ENCODE results near the gene NFASC.

DNA sequence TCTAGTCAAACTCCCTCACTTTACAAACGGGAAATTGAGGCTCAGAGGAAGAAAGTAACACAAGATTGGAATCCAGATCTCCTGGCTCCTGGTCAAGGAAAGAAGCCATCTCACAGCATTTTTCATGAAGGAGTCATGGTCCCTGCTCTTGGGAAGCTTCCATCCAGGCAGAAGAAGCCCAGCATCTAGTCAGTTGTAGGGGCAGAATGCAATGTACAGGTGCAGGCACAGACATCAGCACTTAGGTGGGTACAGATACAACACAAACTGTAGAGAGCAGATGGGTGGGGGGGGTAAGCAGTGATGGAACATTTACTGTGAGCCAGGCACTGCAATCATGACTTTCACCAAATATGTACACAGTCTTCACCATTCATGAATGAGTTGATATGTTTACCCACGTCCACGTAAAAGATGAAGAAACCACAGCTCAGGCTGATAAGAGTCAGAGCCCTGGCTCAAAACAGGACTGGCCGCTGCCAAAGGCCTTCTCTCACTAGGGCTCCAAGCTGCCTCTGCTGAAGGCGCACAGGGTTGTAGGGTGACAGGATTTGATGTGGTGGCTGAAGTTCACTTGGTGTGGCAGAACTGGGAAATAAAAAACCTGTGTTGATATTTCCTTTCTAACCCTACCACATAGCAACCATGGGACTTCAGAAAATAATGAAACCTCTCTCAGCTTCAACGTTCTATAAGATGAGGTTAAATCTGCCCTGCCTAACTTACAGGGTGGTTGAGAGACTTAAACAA lies 44.1 kb downstream of the OPTC start:
- PRO-cap: no peak

DNA sequence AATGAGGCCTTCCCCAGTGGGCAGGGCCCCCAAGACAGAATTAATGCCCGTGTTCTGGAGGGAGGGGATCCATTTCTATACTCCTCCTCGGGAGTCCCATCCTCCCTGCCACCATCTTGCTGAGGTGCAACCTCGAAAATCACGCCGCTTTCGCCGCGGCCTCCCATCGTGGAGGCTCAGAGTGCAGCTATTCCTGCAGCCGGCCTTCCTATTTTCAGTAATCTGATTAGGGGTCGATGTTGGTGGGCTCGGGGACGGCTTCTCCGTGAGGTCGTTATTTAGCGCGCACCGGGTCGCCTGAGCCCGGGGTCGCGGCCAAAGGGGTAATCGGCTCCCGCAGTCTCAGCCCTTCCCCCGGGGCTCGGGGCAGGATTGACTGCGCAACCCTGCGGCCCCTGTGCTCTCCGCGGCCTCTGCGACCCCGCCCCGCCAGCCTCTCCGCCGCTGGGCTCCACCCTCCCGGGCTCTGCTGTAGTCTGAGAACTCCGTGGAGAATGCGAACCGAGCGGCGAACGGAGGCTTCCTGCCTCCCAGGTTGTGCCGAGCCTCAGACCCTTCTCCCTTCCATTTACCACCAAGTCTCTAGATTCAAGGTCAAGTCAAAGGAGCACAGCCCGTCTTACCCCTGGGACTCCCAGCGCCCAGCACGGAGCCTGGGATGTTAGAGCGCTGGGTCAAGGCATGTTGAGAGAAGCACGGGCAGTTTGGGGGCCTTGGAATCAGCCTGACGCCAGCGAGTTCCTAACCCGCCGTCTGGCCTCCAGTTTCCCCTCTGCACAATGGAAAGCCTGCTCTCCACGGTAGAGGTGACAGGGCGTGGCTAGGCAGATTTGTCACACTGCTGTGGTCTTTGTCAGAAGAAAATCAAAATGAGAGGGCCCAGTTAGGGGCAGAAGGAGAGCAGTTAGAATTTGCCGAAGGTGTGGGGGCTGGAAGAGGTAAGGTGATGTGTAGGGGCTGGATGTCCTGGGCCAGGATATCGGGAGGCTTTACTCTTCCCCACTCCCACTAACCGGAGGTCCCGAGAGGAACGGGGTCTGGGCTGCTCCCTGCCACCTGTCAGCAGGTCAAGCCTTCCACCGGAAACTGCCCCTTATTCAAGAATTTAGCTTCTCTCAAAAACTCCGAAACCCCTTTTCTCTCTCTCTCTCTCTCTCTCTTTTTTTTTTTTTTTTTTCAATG lies 3.0 kb downstream of the ATP2B4 start:
- PRO-cap: bidirectional peak, plus-strand start at position 511 of the sequence, minus-strand start at position 378 of the sequence; unidirectional peak, minus-strand start at position 774 of the sequence

- PRO-cap: no peak
Observed at GRCh38 chr1:203799067-203799606, 3.7 kb downstream of the ZBED6 start.

- PRO-cap: bidirectional peak, plus-strand start at chr1:204075359, minus-strand start at chr1:204075229
Observed at GRCh38 chr1:204075158-204075756, 2.3 kb downstream of the SOX13 start.

DNA sequence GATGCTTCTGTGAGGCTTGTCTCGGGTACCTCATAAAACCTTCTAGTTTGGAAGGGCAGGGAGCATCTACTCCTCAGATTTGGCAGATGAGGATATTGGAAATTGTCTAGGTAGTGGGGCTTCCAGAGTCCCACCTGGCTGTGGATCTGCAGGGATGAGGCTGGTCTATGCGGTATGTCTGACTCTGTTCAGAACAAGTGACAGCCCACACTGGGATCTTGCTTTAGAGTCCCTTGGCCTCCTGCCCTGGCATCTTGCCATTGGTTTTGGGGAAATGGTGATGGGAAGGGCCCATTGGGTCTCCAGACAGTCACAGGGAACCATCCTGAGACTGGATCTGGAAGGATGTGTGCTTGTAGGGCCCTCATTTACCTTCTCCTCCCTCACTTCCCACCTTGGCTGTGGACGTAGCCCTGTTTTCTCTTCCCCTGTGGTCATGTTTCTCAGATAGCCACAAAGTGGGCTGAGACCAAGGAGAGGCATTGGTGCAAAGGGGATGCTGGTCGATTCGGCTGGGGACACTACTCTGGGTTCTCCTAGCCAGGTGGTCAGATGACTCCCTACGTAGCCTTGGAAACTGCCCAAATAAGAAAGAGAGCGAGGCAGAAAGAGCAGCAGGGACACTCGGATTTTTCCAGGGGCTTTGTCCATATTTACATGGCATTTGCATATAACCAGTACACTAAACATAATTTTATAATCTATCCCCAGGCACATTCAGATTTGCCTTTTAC lies 15.0 kb downstream of the SOX13 start:
- PRO-cap: no peak

- PRO-cap: no peak
Observed at GRCh38 chr1:204114043-204114735, 37.7 kb downstream of the ETNK2 start.

- PRO-cap: no peak
Observed at GRCh38 chr1:204122467-204123234, 29.2 kb downstream of the ETNK2 start.

DNA sequence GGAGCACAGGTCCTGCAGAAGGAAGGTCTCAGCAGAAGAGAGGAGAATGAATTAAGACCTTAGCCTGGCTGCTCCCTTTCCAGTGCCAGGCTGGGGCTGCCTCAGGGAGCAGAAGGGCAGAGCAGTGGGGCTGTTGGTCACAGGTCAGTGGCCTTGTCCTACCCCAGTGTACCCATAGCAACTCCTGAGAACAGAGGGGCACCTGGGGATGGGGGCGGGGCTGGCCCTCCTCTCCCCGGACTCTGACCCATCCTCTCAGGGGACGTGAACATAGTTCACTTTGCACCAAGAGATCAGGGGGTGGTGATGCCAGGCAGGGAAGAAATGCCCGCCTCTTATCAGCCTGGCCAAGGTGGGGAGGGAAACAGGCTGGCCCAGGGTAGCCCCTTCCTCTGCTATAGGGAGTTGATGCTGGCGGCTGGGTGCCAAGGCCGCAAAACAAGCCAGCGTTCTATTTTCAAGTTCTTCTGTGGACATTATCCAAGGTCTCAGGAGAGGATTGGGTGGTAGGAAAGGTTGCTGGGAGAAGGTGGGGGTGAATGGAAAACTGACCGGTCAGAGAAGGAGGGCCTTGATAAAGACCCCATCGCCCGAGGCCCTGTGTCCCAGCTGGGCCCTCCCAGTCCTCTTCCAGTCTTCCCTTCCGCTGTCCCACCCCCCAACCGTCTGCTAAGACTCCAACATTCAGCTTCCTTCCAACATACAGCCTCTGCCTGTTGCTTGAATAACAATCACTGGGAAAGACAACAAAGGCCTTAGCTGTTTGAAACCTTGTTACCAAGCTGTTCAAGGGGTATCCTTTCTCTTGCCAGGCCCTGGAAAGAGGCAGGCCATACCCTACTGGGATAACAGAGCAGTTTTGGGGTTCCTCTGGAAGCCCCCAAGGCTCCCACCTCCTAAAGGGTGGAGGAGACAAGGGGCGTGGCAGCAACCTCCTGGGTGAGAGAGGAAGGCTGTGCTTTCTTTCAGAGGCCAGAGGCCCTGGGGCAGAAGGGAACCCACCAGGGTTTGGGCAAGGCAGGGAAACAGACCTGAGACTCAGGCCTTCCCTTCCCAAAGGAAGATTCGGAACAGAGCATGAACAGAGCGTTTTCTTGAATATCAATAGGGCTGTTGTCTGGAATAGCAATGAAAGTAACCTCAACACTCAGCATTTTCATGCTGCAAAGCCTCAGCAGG lies 4.5 kb downstream of the ETNK2 start:
- PRO-cap: no peak

DNA sequence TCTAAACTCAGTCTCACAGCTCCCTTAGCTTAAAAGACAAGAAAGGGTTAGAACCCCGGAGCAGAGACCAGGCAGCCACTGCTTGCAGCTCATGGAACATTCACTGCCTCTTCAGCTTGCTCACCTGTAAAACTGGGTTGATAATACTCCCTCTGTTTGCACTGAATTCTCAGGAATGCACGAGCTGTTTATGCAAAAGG lies 41.0 kb upstream of the GOLT1A start:
- PRO-cap: no peak

- PRO-cap: no peak
Observed at GRCh38 chr1:204255774-204256278, 42.0 kb upstream of the GOLT1A start.

DNA sequence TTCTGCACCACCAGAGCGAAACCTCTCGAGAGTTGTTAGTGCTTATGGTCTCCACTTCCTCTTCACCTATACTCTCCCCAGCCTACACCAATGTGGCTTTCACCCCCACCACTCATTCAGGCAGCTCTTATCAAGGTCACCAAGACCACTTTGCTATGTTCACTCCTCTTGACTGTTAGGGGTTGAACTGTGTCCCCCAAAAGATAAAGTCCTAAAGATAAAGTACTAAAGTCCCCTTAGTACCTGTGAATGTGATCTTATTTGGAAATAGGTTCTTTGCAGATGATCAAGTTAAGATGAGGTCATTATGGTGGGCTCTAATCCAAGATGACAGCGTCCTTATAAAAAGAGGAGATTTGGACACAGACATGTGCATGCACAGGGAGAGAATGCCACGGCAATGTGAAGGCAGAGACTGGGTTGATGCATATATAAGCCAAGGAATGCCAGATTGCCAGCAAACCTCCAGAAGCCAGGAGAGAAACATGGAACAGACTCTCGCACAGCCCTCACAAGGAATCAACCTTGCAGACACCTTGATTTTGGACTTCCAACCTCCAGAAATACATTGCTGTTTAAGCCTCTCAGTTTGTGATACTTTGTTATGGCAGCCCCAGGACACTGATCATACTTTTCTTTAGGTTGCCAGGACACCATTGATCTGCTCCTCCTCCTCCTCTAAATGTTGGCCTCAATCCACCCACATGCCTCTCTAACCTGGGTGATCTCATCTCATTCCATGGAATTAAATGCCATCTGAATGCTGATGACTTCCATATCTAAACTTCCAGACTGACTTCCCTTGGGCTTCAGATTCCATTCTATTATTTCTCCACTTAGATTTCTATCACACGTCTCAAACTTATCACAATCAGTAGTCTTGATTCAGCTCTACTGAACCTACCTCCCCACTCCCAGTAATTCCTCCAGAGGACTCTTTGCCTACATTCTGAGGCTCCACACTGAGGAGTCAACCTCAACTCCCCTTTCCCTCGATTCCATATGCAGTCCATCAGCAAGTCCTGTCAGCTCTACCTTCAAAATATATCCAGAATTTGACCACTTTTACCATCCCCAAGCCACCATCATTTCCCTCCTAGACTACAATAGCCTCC lies 7.3 kb upstream of the PPP1R15B start:
- PRO-cap: unidirectional peak, minus-strand start at position 623 of the sequence

- PRO-cap: no peak
Observed at GRCh38 chr1:204438365-204439147, 26.9 kb upstream of the PPP1R15B start.

DNA sequence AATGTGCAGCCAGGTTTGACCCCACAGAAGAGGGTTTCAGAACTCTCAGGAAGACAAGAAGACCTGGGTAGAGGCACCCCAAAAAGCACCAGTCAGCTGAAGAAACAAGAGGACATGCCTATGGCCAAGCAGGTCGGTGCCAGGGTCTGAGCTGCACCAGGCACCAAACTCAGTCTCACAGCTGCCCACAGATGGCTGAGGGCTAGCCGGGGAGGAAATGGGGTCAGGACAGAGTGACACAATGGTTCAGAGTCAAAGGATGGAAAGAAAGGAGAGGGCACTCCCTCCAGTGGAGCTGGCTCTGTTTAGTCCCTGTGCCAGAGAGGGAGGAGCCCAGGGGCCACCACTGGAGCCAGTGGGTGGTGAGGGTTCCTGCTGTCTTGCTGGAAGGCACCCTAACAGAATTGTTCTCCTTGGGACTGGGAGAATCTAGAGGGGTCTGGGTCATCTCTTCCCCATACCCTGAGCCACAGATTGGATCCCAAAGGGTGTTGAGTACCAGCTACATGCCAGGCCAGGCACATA lies 17.2 kb downstream of the PIK3C2B start:
- PRO-cap: no peak

GRCh38 chr1:204493461-204493579 lies 1.3 kb downstream of the PIK3C2B start:
- PRO-cap: no peak

DNA sequence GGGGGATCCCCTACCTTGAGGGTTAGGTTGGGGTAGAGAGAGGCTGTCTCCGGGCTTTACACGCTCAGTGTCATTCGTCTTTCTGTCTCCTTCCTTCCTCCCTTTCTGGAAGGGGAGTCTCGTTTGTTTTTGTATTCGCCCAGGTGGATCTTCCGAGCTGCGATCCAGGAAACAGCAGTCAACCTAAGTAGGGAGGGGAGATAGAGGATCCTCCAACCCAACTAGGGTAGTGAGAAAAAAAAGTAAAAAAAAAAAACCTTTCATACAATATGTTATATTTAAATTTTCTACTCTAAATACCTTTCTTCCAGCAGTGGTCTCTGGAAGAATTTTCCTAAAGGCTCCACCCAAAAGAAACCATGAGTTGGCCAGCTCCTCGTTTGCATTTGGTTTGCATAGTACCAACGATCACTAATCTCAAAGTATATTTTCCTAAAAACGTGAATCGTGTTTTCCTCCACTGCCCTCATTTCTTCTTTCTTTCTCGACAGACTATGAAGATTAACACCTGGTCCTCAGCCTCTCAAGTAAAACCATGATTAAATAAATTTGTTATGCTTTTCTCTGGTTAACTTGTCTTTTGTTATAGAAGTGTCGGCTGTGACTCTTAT lies 661 bp upstream of the PIK3C2B start:
- PRO-cap: no peak

DNA sequence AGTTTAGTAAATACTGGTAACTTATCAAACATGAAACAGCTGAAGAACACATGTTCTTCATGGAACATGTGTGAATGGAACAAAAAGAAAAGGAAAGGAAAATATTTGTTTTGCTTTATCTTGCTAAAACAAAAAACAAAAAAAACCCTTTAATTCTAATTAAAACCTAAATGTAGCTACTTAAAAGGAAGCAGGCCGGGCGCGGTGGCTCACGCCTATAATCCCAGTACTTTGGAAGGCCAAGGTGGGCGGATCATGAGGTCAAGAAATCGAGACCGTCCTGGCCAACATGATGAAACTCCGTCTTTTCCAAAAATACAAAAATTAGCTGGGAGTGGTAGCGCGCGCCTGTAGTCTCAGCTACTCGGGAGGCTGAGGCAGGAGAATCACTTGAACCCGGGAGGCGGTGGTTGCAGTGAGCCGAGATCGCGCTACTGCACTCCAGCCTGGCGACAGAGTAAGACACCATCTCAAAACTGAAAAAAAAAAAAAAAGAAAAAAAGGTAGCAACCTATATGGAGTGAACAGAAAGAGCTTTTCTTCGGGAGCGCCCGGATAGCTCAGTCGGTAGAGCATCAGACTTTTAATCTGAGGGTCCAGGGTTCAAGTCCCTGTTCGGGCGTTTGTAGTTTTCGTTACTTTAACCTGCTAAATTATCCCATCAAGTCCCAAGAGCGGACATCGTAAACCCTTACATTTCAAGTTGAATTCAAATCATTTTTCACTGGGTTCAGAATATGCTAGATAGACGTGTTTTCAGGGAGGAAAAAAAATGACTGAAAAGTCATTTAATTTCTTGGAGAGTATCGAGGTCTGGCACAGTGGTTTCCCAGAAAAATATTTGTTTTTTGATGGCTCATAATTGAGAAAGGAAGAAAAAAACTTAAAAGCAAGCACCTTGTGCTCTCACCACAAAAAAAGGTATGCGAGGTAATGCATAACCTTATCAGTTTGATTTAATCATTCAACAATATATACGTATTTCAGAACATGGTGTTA lies 9.9 kb upstream of the MDM4 start:
- PRO-cap: unidirectional peak, plus-strand start at position 544 of the sequence

DNA sequence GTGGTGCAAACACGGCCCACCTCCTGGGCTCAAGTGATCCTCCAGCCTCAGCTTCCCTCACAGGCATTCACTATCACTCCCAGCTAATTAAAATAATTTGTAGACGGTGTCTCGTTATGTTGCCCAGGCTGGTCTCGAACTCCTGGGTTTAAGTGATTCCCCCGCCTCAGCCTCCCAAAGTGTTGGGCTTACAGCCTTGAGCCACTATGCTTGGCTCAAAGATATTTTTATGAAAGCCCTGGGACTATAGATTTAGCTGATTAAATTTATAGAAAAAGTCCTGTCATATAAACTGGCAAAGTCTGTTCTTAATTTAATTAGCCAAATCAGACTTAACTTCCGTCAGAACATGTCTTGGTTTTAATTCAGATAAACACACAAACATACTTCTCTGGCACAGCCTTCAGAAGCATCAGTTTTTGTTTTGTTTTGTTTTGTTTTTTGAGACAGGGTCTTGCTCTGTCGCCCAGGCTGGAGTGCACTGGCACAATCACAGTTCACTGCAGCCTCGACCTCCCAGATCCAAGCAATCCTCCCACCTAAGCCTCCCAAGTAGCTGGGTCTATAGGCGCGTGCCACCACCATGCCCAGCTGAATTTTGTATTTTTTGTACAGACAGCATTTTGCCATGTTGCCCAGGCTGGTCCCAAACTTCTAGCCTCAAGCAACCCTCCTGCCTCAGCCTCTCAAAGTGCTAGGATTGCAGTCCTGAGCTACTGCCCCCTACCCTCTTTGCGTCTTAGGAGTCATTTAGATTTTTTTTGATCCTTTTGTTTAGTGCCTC lies 34.6 kb downstream of the MDM4 start:
- PRO-cap: no peak

DNA sequence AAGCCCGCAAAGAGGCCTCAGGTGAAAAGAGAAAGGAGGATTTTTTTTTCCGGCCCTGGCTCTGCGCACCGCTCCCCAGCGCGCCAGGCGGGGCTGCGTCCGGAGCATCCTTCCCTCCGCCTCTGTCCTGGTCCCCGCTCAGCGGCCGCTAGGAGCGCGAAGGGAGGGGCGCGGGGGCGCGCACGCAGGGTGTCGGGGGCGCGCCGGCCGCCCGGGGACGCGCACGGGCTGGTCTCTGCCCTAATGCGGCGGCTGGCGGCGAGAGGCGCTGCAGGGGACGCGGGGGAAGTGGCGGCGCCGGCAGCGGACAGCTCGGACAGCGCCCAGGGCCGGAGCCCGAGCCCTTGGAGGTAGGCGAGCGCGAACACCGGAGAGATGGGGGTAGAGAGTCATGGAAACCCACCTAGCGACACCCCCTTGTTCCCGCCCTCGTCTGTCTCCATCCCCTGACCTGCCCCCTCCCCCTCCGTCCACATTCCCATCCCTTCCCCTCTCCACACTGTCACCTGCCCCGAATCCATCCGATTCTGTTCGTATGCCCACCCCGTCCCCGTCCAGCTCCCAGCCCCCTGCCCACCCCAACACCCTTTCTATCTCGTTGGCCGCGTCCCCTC lies at the start of gene NFASC:
Gene NFASC, plus strand, starts transcription at position 220 of the 614 bp plus-strand sequence.
- PRO-cap: bidirectional peak, plus-strand start at position 273 of the sequence, minus-strand start at position 124 of the sequence

GRCh38 chr1:205096636-205097085 lies 12.4 kb upstream of the TMEM81 start:
- PRO-cap: no peak

DNA sequence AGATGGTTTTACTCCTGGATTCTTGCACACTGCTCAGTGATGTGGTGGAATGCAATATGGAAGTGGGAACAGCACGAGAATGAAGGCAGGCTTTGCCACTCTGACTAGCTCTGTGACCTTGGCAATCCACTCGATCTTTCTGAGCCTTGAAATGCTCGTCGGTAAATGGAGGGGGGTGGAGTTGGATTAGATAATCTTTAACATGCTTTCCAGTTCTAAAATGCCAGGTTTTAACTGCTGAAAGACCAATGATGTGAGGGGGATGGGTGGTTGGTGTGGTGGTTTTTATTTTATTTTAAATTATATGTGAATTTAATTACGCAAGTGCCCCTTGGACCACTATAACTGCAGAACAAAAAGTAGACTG lies 20.2 kb downstream of the DSTYK start:
- PRO-cap: no peak